Monocyte (primary cell): Measurements from ENCODE around the genes PPP1R15B, LRRN2, NFASC and CNTN2.

- PRO-cap, 2 experiments, result no peak in any of the 2 experiments
Observed at GRCh38 chr1:204116010-204116734, 35.7 kb downstream of the ETNK2 start.

DNA sequence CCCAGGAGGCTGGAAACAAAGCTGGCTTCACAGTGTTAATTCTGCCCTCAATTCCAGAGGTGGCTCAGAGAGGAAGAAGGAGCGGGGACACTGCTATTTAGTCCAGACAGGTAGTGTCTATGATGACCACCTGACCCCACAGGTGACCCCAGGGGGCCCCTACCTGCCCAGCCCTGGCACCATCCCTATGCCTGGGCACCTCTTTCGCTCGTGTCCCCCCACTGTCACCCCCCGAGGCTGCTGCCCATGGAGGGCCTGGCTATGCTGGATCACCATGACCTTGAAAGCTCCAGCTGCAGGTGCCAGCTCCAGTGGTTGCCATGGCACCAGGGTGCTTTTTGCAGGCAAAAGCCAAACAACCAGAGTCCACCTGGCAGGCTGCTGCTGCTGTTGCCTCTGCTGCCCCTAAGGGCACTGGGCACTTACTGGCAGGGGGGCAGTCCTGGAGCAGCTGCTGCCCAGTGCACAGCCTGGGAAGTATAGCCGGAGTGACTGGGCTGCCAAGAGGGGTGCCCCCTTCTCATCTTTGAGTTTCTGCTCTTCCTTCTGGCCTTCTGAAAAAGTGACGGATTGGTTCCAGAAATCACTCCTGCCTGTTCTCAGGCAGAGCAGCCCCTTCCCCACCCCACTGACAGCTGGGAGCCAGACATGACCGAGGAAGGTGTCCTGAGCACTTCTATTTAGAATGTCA lies 21.6 kb downstream of the ETNK2 start:
- PRO-cap, 2 experiments, result no peak in any of the 2 experiments

DNA sequence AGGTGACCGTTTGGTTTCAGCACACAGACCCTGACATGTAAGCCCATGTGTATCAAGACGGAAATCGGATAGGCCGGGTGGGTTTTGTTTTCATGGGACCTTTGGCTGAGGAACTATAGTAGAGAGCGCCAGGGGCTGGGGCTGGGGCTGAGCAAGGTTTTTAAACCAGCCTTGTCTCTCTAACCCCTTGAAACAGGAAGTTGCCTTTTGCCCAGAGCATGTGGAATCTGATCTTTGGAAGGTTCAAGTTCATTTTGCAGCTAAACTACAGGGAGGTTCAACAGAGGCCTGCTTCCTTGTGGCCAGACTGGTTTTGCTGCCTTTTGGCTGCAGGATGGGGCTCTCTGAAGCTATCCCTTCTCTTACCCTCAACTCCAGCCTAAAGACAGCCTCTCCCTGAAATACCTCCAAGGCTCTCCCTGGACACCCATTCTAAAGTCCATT lies 12.5 kb upstream of the GOLT1A start:
- PRO-cap, 2 experiments, result no peak in any of the 2 experiments

GRCh38 chr1:204248988-204249790 lies 35.4 kb upstream of the GOLT1A start:
- PRO-cap, 2 experiments, result no peak in any of the 2 experiments

- PRO-cap, 2 experiments, result no peak in any of the 2 experiments
Observed at GRCh38 chr1:204256485-204256760, 42.6 kb upstream of the GOLT1A start.

DNA sequence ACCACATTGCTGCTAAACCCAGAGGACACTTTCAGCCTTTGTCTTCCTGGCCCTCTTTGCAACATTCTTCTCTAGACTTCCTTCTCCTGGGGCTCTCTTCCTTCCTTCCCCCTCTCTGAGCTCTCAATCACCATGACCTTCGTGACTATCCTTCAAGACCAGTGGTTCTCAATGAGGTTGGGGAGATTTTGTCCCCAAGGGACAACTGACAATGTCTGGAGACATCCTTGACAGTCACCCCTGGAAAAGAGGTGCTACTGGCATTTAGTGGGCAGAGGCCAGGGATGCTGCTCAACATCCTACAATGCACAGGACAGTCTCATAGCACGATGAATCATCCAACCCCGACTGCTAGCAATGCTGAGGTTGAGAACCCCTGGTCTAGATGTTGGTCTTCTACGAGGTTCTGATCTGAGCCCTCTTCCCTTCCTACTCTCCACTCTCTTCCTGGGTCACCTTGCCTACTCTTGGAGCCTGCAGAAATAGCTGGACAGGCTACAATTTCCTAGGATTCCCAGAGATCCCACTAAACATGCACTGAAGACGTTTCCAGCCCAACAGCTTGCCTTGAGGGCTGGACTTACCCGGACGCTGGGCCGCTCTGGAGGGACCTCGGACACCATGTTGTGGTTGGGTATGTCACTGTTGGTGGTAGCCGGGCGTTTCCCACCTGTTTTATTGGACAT lies 59.4 kb upstream of the GOLT1A start:
- PRO-cap, 2 experiments, result no peak in any of the 2 experiments

DNA sequence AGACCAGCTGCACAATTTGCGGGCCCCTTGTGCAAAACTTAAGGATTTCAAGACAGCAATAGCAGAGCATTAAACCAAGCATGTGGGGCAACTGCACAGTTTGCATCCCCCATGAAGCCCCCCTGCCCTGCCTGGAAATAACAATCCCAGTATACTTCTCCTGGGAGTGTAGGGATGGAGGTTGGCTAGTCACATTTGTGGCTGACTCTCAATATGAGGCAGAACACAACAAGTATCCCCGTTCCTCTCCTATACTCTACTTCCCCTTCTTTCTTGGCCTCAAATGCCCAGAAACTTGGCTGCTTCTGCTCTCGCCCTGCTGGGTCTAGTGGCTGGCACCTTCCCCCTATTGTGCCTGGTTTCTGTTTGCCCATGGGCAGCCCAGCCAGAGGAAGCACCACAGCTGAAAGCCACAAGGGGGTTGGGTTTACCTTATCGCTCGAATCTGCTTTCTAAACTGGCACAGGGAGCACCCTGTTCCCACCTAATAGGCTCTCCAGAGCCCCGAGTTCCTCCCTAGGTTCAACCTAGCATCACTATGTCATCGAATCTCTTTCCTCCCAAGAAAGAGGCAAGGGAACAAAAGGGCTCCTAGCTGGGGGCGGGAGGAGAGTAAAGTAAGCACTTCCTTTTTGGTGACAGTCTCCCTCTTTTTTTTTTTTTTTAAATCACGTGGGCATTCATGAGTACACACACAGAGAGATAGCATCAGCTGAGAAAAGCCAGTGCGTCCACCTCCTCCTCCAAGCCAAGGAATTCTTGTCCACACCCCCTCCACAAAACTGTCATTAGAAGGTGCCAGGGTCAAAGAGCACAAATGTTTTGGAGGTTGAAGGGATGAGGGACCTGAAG lies 72.9 kb downstream of the PLEKHA6 start:
- PRO-cap, 2 experiments, result peak in 2 of 2 experiments; most common plus-strand start position 715 of the sequence (in 2); most common minus-strand start position 494 of the sequence (in 2)

GRCh38 chr1:204376849-204377640 lies 17.3 kb upstream of the PLEKHA6 start:
- PRO-cap, 2 experiments, result no peak in any of the 2 experiments

DNA sequence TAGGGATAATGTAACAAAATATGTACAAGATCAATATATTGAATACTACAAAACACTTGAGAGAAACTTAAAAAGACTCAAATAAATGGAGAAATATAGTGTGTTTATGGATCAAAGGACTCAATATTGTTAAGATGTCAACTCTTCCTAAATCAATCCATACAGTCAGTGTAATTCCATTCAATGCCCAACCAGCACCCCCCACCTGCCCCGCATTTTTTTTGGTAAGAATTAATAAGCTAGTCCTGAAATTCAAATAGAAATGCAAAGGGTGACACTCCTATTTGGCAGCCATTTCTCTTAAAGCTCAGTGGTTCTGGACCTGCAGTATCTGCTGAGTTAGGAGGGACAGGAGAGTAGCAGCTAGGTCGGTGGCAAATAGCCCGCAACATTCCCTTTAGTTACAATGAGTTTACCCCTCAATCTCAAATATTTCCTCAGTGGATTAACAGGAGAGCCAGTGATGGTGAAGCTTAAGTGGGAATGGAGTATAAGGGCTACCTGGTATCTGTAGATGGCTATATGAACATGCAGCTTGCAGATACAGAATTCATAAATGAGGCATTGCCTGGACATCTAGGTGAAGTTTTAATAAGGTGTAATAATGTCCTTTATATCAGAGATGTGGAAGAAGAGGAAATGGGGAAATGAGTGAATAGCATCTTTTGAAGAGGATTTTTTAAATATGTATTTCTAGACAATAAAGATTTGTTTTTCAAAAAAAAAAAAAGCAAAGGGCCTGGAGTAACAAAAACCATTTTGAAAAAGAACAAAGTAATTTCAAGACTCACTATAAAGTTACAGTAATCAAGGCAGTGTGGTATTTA lies 17.3 kb downstream of the PPP1R15B start:
- PRO-cap, 2 experiments, result peak in 1 of 2 experiments; most common minus-strand start position 216 of the sequence (in 1)

- PRO-cap, 2 experiments, result peak in 2 of 2 experiments; most common plus-strand start chr1:204412263 (in 2); most common minus-strand start chr1:204411817 (in 2)
Observed at GRCh38 chr1:204411517-204412396, at the start of gene PPP1R15B. Gene PPP1R15B, minus strand, starts transcription at chr1:204411817.

DNA sequence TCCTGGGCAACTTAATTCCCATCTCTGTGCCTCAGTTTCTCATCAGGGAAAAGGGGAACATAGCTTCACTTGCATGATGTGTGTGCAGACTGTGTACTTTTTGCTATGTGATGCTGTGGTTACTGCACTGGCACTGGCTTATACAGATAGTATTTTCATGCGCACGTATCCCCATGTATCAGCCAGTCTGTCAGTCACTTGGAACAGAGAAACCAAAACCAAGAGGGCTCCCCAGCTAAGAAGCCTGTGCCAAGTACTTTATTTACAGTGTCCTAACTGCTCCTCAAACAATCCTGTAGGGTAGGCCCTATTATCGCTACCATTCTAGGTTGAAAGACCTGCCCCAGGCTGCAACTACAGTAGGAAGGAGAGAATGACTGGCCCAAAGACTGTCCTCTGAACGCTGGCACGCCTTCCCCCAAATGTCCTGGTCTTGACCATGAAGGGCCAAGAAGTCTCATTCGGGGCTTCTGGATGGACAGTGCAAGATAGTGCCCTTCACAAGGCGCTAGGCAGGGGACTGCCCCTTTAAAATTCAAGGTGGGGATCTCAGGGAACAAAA lies 40.1 kb upstream of the PPP1R15B start:
- PRO-cap, 2 experiments, result no peak in any of the 2 experiments

GRCh38 chr1:204494900-204495061 lies 176 bp upstream of the PIK3C2B start:
- PRO-cap, 2 experiments, result peak in 2 of 2 experiments; most common plus-strand start chr1:204494929 (in 2)

DNA sequence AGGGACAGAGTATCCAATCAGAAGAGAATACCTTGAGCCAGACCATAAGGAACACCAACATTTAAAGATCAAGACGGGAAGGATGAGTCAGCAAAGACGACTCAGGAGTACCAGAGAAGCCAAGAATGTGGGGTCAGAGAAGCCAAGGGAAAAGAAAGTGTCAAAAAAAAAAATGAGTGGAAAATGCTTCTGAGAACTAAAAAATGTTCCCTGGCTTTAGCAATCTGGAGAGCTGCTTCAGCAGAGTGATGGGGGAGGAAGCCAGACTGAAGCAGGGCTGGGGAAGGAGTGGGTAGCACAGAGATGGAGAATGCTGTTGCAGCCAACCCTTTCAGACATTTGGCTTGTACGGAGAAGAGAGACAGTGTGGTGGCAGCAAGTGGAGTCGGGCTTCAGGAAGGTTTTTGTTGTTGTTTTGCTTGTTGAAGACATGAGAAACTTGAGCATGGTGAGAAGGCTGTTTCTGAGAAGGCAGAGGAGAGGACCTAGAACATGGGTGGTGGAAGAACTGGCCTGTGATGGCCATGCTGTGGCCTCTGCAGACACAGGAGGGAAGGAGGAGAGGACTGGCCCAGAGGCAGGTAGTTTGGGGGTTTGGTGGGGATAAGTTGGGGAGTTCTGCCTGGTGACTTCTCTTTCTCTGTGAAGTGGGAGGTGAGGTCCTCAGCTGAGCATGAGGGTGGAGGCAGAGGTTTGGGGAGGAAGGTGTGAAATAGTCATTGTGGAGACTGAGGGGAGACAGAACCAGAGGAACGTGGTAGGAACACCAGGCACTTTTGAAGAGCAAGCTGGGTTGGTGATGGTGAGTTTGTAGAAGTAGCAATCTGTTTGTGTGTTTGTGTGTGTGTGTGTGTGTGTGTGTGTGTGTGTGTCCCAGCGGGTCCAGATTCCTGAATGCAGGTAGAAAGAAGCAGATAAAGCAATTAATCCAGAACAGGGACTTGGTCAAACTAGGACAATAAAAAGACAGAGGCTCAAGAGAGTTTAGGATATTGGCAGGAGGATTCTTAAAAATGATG lies 14.7 kb downstream of the LRRN2 start:
- PRO-cap, 2 experiments, result no peak in any of the 2 experiments

DNA sequence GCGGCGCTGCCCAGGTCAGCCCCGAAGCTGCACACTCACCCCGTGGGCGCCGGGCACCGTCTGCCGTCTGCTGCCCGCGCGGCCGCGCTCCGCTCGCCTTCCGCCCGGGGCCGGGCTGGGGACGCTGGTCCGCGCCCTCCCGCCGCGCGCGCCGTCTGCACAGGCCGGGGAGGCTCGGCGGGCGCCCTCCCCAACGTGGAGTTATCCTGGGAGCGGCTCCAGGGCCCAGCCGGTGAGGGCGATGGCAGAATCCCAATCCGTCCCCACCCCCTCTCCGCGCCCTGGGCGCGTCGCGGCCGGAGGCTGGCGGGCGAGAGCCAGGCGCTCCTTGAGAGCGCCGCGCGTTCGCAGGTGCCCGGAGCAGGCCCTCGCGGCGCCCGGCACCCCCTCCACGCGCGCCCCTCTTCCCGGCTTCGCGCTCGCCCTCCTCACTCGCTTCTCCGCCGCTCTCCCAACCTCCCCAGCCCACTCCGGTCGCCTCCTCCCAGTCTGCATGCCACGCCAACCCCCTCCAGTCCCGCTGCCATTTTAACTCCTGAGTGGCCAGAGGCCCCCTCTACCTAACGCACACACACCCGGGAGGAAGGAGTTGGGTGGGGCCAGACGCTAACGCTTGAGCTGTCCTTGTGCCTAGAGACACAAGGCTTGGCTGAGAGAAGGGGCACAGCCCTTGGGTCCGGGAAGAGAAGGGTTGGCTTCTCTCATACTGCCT lies at the start of gene LRRN2:
Gene LRRN2, minus strand, starts transcription at position 458 of the 712 bp plus-strand sequence.
- PRO-cap, 2 experiments, result no peak in any of the 2 experiments

- PRO-cap, 2 experiments, result no peak in any of the 2 experiments
Observed at GRCh38 chr1:204828433-204829046, at the start of gene NFASC. Gene NFASC, plus strand, starts transcription at chr1:204828652.

GRCh38 chr1:204869766-204870523 lies 41.5 kb downstream of the NFASC start:
- PRO-cap, 2 experiments, result no peak in any of the 2 experiments

- PRO-cap, 2 experiments, result no peak in any of the 2 experiments
Observed at GRCh38 chr1:204878758-204879252, 50.4 kb downstream of the NFASC start.

DNA sequence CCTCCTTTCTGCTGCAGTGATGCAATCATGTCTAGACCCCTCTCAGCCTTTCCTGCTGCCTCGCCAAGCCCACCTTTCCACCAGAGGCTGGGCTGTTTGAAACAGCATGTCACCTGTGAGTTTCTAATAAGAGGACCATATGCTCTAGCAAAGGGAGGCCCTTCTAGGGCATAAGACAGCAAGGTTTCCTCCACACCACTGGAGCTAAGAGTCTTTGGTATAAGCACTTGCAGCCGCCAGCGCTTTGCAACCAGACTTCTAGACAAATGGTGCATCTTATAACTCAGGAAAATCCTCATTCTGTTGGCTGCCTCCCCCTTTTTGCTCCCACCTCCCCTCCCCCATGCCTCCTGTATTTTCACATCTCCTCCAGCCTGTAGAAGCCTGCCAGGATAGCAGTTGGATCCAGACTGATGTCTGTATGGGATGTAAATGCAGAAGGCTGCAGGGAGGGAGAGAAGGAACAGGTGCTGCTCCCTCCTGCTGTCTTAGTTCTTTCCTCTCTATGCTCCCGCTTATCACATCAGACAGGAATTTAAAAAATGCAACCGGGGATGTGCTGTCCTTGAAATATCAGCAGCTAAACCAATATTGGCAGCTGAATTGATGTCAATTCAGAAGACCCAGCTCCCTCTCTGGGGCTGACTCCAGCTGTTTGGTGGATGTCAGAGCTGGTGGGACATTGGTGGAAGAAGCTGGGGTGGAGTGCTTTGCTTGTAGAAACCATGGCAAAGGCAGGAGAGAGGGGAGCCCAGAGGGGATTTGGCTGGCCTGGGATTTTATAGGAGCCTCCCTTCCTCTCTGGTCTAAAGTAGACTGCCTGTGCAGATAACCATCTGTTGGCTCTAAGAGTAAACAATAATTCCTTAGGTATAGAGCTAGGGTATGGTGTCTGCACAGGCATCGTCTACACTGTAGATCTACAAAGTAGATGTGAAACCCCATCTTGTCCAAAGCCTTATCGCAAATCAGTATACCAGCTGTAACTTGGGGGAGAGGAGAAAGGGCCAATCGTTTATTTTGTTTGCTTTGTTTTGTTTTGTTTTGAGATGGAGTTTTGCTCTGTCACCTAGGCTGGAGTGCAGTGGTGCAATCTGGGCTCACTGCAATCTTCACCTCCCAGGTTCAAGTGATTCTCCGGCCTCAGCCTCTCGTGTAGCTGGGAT lies 95.8 kb downstream of the NFASC start:
- PRO-cap, 2 experiments, result no peak in any of the 2 experiments

DNA sequence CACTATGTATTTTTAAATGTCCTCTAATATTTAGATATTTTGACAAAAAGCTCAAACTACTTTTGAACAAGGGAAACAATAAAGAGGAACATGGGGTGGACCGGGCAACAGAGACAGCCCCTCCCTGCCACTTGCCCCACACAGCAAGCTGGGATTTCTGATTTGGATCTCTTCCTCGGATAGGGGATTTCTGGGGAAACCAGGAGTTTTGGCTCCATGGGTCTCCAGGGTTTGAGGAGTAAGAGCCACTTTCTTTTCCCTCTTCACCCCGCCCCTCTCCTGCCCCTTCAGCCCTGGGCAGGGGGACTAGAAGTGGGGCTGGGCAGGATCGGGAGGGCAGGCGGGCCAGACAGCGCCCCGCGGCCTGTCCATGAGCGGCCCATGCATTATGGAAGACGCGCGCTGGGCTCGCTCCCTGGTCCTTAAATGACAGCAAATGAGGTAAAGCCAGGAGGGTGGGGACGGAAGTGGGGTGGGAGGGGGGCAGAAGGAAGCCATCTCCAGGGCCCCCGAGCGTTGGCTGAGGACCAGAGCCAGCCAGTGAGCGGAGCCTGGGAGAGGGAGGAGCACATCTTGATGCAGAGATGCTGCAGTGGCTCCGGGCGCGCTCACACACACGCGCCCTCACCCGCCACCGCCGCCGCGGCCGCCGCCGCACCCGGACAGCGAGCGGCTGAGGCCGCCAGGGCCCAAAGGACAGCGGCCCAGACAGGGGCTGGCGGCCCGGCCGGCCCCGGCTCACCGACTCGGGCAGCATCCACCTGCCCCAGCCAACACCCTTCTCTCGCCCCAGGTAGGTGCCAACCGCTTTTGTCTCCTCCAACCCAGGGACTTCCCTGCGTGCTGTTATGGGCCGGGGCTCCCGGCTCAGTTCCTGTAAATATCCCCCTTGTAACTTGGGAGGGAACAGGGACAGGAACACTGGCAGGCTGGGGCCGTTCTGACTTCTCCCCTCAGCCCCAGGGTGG lies at the start of gene CNTN2:
Gene CNTN2, plus strand, starts transcription at position 611 of the 968 bp plus-strand sequence.
- PRO-cap, 2 experiments, result no peak in any of the 2 experiments

- PRO-cap, 2 experiments, result no peak in any of the 2 experiments
Observed at GRCh38 chr1:205049487-205049784, 6.4 kb downstream of the CNTN2 start.